ENCODE results near the genes DNAJA1 and PRSS3.

- PRO-cap, 2 experiments: peak in 2 of 2 experiments; most common plus-strand start chr9:33025275 (in 2); most common minus-strand start chr9:33025035 (in 1)
Measured at GRCh38 chr9:33024556-33025397, at the start of gene DNAJA1. Gene DNAJA1, plus strand, starts transcription at chr9:33025273.

DNA sequence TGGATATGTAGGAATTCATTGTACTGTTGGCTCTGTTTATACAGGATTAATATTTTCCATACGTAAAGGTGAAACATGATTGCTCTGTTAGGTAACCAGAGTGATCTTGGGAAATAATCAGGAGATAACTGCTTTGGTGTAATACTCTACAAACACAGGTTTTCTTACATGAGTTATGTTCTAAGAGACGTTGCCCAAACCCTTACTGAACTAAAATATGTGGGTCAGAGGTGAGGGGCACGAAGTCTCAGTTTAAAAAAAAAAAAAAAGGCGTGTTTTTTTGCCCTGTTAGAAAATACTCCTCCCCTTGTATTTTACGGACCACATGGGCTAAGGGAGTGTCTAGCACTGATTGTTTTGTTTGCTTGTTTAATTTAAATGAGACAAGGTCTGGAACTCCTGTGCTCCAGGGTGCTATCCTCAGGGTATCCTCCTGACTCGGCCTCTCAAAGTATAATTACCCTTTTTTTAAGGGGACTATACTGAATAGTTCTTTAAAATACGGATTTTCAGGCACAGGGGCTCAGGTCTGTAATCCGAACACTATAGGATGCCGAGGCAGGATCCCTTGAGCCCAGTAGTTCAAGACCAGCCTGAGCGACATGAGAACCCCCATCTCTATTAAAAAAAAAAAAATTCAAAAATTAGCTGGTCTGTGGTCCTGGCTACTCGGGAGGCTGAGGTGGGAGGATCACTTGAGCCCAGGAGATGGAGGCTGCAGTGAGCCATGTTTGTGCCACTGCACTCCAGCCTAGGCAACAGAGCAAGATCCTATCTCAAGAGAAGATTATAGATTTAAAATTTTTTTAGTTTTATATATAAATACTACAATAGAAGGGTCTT lies 8.1 kb downstream of the DNAJA1 start:
- PRO-cap, 2 experiments: no peak in any of the 2 experiments

GRCh38 chr9:33116345-33116985 lies 40.0 kb upstream of the SMU1 start:
- PRO-cap, 2 experiments: no peak in any of the 2 experiments

- PRO-cap, 2 experiments: no peak in any of the 2 experiments
Measured at GRCh38 chr9:33231169-33231905, 8.6 kb upstream of the SPINK4 start.

DNA sequence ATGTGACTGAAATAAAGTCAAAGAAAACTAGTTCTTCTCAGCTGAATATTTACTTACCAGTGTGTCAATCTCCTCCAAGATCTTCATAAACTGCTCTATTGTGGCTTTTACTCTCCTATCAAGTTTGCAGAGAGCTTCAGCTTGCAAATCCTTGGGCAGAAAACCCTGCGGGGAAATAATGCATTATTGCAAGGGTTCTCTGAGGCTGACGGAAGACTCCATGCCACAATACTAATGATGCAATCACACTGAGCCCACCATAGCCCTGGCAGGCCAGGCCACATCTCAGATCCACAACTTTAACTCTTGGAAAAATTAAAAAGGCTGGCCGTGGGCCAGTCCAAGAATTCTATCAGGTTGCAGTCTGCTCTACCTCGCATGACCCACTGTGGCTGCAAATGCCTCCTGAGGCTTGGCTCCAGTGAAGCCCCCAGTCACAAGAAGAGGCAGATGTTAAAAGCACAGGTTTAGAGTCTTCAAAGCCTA lies 7.7 kb downstream of the BAG1 start:
- PRO-cap, 2 experiments: no peak in any of the 2 experiments

- PRO-cap, 2 experiments: no peak in any of the 2 experiments
Measured at GRCh38 chr9:33260943-33261644, 3.4 kb downstream of the BAG1 start.

- PRO-cap, 2 experiments: no peak in any of the 2 experiments
Measured at GRCh38 chr9:33383746-33384386, 18.5 kb downstream of the AQP7 start.

GRCh38 chr9:33392541-33392889 lies 9.9 kb downstream of the AQP7 start:
- PRO-cap, 2 experiments: no peak in any of the 2 experiments

DNA sequence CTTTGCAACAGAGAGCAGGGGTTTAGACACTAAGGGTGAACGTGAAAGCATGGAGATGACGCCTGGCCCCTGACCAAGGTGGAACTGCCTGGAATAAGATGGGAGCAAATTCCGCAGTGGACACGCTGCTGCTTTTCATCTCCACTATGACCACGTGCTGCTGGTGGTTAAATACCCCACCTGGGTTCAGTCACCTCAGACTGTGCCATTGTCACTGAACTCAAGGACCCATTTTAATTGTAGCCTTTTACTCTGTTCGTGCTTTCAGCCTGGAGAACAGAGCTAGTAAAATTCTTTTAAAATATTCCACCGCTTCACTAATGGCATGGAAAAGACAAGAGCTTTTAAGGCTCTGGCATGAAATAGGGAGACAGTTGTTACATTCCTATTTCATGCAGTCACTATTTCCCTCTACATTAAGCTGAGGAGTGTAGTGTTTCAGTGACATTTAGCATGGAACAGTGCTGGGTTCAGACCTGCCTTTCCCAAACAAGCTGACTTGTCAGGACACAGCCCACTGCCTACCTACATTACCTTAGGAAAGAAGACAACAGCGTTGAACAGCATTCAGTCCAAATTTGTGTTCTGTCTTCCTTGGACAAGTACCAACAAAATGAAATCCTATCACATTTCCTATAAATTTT lies 96.9 kb downstream of the ANKRD18B start:
- PRO-cap, 2 experiments: peak in 1 of 2 experiments; most common plus-strand start position 444 of the sequence (in 1)

GRCh38 chr9:33739517-33739889 lies 55.9 kb upstream of the PRSS3 start:
- PRO-cap, 2 experiments: no peak in any of the 2 experiments

- PRO-cap, 2 experiments: no peak in any of the 2 experiments
Measured at GRCh38 chr9:33795064-33795747, at the start of gene PRSS3. Gene PRSS3, plus strand, starts transcription at chr9:33795561.

- PRO-cap, 2 experiments: no peak in any of the 2 experiments
Measured at GRCh38 chr9:33814064-33814583, 2.8 kb upstream of the UBE2R2 start.

- PRO-cap, 2 experiments: peak in 1 of 2 experiments; most common minus-strand start chr9:33868225 (in 1)
Measured at GRCh38 chr9:33867928-33868751, 51.2 kb downstream of the UBE2R2 start.

GRCh38 chr9:33963545-33964070 lies 85.1 kb downstream of the UBAP2 start:
- PRO-cap, 2 experiments: no peak in any of the 2 experiments

DNA sequence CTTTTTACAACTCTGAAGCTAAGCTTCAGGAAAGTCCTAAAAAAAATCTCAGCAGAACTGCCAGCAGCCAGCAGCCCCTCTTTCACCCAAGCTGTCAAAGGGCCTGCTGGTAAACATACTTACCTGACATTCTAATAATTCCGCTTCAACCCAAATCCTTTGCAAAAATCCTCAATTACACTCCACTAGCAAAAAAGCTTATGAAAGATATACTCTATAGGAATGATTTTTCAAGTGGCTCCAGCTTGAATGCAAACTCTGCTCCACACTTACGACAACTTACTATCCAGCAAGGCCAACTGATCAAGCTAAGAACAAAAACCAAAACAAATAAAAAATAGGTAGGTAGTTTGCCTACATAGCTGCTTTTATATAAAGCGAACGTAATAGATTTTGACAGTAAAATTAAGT lies 66.6 kb downstream of the UBAP2 start:
- PRO-cap, 2 experiments: no peak in any of the 2 experiments

DNA sequence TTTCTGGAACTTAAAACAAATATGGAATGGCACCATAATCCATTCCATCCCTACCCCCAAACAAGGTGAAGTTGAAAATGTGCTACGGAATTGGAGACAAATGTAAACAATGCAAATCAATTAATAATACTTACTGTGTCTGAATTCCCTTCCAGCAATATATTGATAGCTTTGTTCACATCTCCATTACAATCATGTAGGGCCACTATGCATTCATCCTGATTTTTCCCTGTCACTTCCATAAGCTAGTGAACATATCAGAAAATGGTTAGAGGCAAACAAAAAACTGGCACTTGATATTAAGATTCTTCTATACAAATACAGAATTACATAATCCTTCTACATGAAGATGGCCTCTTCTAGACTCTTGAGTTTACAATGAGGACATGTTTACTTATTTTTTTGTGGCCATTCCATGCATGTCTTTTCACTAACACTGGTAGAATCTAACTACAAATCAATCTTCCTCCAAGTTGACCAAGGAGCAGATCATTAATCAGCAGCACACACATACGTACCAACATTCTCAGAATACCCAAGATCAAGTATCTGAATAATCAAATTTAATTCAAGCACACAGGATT lies 52.5 kb downstream of the UBAP2 start:
- PRO-cap, 2 experiments: no peak in any of the 2 experiments

- PRO-cap, 2 experiments: no peak in any of the 2 experiments
Measured at GRCh38 chr9:33998368-33998951, 50.2 kb downstream of the UBAP2 start.

DNA sequence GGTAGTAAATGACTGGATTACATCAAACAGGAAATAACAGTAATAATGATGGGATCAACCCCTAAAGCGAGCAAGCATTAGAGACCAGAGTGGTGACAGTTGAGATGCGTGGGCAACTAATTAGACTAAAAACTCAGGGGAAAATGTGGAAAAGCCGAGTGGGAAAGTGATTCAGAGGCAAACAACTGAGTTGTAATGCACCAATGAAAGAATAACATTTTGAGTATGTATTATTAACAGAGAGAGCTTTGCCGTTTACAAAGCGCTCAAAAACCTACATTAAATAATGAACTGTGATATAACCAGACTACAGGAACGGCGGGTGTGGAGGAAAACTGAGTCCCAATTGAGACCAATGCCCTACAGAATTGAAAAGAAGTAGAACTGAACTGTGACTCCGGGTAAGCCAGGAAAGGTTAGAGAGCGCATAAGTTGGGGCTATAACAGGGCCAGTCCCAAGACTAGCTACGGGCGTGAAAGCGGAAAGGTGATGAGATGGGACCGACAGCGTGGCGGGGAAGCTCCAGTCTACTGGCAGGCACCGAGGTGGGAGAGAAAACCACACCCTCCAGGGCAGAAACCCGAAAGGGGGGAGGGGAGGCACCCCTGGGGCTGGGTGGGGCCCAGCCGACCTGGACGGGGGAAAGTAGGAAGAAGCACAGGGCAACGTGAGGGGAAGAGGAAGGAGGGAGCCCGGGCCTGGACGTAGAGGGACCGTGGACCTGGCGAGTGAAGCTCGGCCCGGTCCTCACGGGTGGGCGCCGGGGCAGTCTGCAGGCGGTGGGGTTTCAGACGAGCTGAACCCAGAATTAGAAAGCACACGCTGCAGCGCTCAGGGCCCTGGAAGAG lies 515 bp downstream of the UBAP2 start:
- PRO-cap, 2 experiments: no peak in any of the 2 experiments

DNA sequence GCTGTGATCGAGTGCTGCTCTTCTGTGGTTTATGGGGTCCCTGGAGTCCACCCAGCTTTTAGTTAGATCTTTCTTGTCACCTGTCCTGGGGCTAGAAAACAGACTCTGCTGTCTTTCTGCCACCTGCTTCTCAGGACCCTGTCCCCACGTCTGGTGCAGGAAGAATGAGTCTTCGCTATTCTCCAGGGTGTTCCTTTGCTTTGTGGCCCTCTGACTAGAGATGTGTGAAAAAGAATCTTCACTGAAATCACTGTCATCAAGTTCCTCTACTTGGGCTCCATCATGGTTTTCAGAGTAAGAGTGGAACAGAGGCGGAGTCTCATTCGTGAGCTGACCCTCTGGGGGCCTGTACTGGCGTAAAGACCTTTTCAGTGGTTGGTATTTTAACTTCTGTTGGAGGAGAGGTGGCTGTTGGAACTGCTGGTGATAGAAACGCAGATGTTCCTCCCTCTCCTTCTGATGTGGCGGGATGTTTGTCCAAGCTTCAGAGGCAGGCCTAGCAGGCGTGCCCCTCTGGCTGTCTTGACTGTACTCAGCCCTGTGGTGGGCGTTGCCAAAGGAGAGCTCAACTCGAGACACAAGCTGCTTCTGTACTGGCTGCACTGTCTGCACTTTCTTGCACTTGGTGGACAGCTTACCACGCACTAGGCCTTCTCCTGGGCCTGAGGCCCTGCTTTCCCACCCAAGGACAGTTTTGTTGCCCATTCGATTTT lies 72.0 kb downstream of the KIF24 start:
- PRO-cap, 2 experiments: no peak in any of the 2 experiments

DNA sequence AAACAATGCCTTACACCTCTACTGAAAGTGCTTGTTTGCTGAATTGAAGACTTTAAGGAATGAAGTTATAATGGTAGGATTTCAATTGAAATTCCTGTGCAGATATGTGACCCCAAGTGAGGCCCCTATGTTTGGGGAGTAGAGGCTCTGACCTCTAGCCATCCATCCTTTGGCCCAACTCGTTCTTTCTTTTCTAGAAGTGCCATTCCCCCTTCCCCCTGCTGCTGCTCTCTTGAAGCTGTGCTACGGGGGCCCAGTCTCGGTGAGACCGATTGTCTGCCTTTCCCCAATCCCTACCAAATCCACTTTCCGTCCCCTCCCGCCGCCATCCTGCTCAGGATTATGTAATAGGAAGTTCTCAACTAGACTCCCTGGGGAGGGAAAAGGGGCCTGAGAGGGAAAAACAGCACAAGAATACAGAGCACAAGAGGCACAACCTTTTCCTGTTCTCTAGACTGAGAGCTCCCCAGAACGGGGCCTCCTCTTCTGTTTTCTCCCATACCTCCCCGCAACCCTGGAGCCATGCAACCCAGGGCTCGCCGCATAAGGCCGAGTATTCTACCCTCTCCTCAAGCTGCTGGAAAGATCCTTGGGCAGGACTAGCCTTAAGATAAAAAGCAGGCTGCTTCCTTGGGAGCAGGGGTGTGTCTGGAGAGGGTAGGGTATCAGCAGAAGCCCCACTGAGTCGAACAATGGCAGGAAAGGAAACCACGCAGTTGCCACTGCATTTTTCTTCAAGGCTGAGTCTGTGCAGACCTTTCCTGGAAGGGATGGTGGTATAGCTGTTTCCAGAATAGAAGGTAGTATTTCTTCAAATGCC lies 13.1 kb downstream of the MYORG start:
- PRO-cap, 2 experiments: peak in 2 of 2 experiments; most common plus-strand start position 409 of the sequence (in 1); most common minus-strand start position 344 of the sequence (in 2)